ENCODE measurements around the gene DIO1.

DNA sequence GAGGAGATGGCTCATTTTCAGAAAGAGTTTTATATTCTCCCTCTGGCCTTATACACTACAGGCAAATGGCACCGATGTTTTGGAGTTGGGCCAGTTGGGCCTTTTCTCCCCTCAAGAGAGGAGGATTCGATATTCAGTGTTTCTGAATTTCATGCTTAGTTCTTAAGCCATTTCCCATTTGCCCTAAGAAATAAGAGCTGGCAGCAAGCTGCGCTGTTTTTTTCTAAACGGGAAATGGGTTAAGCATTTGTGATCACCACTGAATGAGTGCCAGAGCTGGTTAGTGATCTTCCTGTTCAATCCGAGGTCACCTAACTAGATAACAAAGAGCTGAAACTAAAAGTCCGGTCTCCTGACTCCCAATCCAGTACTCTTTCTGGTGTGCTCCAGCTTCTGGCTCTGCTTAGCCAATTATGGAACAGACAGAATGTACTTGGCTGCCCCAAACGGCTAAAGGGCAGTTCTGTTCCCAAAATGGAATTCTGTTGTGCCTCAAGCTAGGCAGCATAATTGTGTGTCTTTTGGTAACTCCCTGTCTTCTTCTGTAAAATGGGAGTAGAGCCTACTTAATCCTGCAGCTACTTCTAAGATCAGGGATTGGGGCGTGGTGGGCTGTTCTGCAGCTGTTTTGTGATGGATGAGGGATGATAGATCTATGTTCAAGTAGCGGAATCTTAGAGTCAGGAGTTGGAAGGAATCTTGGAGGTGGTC is 1.1 kb upstream of the CPT2 start:
- RRBS, result no CpG with 5 or more reads among the region's 9 CpGs

GRCh38 chr1:53325248-53325919 is 2.5 kb downstream of the LRP8 start:
- RRBS, result no CpG with 5 or more reads among the region's 13 CpGs

DNA sequence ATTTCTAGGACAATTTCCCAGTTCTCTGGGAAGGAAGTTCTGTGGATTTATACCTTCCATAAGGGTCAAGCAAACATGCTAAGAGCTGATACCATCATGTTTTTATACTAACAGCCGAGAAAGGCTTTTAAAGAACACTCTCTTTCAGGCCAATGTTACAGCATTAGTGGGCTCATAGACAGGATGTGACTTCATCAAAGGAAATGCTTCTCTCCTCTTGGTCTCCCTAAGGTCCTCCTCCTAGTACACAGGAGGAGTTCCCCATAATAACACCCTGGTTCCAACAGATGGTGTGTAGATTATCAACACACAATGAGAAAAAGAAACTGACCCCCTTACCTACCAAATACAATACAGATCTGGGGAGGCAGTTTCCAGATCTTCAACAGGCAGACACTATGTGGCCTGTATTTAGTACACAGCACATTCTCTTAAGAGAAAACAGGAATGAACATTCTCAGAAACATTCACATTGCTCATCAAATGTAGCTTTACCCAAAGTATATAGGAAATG is 26.7 kb upstream of the GLIS1 start:
- RRBS, result no CpG with 5 or more reads among the region's 1 CpG

- RRBS, result no CpG with 5 or more reads among the region's 13 CpGs
These were observed at the start of gene DIO1 for GRCh38 chr1:53893930-53894503. Gene DIO1 (plus strand): TSS chr1:53894187.

DNA sequence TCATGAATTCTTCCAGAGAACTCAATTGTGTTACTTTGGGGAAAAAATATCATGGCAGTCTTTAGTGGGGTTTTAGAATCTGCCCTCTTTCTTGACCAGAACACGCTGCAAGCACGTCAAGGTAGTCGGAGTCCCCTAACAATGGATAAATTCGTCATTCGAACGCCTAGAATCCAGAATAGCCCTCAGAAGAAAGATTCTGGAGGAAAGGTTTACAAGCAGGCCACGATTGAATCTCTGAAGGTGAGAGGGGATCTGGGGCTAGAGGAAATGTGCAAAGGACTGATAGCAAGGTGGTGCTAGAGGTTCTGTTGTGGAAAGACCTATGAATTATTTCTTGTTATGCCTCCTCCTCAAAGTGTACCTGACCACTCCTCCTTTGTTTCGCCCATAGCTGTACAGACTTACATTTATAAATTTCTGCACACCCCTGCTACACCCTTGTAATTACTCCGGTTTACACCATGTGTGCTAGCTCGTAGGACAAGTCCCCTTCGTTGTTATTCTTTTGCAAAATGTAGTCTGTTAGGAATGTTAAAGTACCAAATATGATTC is 951 bp downstream of the TCEANC2 start:
- RRBS, result no CpG with 5 or more reads among the region's 11 CpGs

DNA sequence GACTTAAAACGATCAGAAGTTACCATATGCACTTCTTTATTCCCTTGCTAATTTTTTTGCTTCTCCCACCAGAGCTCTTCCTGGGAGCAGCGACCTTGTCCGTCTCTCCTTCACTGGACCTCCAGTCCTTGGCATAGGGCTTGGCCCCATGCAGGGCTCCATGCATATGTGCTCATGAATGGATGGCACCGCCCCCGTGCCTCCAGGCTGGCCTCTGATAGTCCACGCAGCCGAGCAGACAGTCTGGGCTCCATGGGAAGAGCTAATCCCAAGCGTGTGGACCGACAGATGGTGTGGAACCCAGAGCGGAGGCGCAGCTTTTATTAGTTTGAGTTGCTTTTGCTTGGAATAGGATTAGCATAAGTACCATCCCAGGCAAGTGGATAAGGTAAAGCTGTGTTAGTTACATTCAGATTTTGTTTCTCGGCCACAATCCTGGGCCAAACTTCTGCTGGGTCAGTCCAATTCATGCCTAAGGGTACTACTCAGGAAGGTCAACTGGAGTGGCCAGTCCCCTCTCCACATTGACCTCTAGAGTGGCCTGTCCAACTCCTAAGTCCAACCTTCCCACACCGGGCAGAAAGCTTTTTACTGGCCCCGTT is 41.7 kb downstream of the CDCP2 start:
- RRBS, result no CpG with 5 or more reads among the region's 14 CpGs

DNA sequence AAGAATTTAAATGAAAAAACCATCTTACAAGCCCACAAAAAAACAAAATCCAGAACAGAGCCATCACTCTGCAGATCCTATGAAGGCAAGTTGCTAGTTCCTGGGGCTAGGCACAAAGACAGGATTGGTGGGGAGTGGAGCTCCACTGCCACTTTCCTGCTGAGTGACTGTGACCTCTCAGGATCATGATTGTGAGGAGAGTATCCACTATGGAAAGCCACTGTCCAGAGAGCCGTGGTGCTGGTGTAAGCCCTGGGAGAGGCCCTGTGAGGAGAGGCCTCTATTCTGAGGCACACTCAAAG is 23.1 kb upstream of the CDCP2 start:
- RRBS, result no CpG with 5 or more reads among the region's 1 CpG

DNA sequence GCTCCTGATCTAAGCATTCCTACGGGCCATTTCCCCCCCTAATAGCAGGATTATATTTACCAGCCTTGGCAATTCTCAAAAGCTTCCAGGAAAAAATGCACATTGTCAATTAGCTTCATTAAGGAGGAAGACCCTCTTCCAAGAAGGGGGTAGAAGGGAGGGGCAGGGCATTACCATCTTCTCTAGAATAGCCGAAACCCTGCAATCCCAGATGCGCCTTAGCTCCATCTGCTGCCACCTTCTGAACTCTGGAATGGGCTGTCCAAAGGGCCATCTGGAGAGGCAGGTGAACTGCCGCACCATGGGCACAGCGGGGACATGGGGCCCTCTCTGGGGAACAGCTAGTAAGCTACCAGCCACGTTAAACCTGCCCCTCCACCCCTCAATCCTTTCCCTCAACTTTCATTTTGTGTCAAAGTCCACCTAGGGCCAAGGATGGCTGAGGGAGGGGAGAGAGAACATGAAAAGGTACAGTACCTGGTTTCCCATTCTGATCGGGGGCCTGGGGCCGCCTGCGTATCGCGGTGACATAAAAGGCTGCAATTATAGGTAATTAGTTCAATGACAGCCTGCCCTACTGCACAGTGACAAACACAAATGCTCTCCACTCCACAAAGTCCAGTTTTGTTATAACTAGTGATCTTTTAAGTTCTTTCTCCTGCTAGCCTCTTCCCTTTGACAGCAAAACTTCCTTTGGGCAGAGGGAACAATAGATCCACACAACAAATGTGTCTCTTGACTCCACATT is 56.9 kb downstream of the MRPL37 start:
- RRBS, result no CpG with 5 or more reads among the region's 11 CpGs

DNA sequence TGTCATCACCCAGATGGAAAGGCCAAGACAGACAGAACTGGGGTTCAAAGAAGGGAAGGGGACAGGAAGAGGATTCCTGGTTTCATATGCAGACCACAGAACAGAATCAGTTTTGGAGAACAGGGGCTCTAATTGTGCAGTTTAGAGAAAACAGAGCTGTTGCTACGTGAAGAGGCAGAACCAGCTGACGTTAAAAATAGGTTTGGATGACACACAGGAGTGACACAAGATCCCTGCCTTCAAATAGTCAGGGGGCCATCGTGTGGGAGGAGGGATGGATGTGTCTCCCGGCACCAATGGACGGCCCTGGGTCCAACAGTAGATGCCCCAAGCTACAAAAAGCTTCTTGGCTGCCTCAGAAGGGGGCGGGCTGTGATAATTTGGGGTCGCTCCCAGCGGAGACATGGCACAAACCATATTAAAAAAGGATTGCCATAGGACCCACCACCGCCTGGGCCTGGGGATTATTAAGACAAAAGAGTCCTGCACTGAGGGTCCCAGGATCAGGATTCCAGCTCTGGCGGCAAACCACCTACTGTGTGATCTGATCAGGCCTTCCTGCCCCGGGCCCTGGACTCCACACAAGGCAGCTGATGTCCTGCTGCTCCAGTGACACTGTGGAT is 87.9 kb downstream of the MRPL37 start:
- RRBS, result no CpG with 5 or more reads among the region's 11 CpGs

- RRBS, result no CpG with 5 or more reads among the region's 7 CpGs
These were observed 149.8 kb downstream of the MRPL37 start for GRCh38 chr1:54349646-54350207.

- RRBS, result 67% methylated on average over 1 of the region's 15 CpGs
These were observed 156.5 kb upstream of the ACOT11 start for GRCh38 chr1:54391370-54392145.

DNA sequence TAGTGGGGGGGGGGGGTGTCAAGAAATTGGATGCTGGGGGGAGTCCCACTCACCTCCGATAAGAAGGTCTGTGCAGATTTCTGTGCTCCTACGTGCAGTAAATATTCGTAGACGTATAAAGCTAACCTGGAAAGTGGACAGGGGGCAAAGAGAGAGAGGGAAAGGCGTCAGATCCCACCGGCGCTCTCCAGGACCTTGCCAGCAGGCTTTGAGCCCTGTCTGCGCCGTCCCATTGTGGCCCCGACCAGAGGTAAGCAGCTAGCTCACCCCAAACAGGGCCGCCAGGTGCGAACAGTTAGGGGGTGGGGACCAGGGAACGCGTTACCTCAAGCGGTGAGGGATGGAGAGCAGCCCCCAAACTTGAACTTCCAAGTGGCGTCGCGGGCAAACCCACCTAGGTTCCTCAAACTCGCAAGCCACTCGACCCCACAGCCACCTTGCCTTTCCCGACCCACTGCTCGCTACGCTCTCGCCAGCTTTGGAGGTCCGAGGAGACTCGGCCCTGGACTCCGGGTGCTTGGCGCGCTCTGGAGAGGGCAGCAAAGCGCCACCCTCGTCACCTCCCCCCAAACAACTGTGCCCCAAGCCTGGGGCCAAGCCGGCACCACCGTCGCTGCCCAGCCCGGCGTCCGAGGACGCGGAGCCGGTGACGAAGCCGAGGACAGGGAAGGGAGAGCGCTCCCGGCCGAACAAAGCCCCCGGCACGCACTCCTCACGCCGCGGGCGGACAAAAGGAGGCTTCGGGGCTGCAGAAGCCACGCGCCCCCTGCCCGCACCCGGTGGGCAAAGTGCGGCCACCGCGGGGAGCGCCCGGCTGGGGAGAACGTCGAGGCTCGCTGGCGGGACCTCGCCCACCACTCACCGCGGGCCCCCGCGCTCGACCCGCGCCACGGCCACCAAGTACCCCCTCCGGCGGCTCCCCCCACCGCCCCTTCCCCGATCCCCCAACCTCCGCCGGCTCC is 142.9 kb upstream of the ACOT11 start:
- RRBS, result under 1% methylated on average over 24 of the region's 80 CpGs

- RRBS, result no CpG with 5 or more reads among the region's 13 CpGs
These were observed 71.9 kb upstream of the ACOT11 start for GRCh38 chr1:54475911-54476782.

- RRBS, result no CpG with 5 or more reads among the region's 7 CpGs
These were observed 18.4 kb downstream of the FAM151A start for GRCh38 chr1:54604930-54605313.

DNA sequence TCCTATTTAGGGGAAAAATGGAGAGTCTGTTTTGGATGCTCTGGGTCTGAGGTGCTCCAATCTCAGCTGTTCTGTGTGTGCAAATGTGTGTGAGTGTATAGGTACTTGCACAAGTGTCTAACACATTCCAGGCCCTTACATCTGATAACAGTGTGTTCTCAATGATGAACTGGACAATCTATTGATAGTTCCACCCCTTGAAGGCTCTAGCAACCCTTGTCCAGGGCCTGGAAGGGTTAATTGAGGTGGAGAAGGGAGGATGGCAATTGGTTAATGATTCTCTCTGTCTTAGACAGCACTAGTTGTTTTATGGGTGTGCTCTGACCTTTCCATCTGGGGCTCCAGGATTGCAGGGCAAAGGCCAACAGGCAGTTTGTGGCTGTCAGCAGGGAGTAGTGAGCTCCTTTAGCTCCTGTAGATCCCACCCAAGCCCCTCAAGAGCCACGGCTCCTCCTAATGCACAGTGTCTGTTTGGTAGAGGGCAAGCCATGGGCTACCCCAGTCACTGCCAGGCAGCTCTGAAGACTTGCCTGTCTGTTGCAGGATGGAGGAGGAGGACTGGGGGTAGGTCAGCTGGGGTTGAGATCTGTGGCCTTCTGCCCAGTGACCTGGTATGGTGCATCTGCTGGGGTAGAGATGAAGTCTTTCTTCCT is 7.5 kb downstream of the MROH7 start:
- RRBS, result no CpG with 5 or more reads among the region's 1 CpG

GRCh38 chr1:54796196-54796589 is 4.9 kb downstream of the TTC22 start:
- RRBS, result 90% methylated on average over 2 of the region's 14 CpGs

- RRBS, result no CpG with 5 or more reads among the region's 12 CpGs
These were observed 1.3 kb downstream of the LEXM start for GRCh38 chr1:54807062-54807730.

DNA sequence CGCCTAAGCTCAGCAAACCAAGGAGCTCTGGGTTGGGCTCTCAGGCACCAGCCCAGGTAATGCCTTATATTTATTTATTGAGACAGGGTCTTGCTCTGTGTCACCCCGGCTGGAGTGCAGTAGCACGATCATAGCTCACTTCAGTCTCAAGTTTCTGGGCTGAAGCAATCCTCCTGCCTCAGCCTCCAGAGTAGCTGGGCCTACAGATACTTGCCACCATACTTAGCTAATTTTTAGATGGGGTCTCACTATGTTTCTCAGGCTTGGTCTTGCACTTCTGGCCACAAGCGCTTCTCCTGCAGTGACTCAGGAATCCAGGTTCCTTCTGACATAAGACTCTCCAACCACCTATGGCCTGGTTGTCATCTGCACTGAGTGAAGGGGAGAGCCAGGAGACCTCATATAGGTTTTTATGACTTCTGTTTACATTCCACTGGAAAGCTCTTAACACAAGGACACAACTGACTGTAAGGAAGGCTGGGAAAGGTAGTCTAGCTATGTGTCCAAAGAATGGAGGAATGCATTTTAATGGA is 38.2 kb downstream of the DHCR24 start:
- RRBS, result no CpG with 5 or more reads among the region's 4 CpGs

- RRBS, result no CpG with 5 or more reads among the region's 10 CpGs
These were observed 33.9 kb downstream of the DHCR24 start for GRCh38 chr1:54852913-54853765.

DNA sequence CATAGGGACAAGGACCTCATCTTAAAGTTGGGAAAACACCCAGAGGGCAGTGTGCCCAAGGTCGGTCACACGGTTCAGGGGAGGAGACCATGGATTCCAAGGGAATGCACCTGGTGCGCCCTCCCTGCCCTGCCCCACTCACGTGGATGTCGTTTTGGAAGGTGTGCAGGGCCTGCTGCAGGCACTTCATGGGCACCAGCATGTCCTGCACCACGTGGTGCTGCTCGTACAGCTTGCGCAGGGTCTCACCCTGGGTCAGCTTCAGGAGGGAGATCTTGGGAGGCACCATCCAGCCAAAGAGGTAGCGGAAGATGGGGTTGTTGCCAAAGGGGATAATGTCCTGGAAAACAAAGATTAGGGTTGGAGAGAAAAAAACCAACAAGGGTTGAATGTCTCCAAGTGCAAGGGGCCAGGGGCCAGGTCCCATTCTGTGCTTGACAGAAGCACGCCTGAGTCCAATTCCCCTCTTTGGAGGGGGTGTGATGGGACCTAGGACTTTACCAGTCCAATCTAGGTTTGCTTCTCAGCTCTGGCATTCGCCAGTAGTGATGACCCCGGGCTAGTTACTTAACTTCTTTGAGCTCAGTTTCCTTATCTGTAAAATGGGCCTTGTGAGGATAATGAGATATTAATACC is 33.0 kb downstream of the DHCR24 start:
- RRBS, result no CpG with 5 or more reads among the region's 12 CpGs